Daoy (cell line): Measurements from ENCODE around the genes CSTL1, CST4 and CST7.

GRCh38 chr20:22763560-22764050 is 179.2 kb upstream of the FOXA2 start:
- RAMPAGE, long total RNA, result no peak

GRCh38 chr20:23027605-23028309 is 7.4 kb upstream of the SSTR4 start:
- RAMPAGE, long total RNA, result no peak

DNA sequence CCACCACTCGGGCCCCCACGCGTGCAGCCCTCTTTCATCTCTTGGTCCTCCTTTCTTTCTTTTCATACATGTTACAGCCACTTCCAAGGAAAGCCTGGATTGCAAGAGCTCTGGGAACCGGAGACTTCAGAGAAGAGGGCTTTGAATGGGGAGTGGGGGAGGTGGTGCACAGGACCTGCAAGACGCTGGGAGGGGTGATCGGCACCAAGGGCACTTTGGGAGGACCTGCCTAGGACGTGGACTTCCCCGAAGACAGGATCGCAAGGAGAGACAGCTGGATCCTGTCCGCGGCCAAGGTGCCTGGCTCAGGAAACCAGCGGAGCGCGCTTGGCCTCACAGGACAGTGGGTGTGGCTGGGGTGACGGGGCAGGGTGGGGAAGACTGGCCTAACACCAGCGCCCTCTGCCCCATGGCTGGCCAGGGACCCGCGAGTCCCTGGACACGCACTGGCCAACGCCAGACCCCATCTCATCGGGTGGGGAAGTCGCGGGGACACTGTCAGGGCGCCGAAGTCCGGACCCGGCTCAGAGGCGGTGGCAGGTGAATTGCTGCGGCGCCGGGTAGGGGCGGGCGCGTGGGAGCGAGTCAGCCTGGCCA is 567 bp upstream of the THBD start:
- RAMPAGE, long total RNA, result no peak

DNA sequence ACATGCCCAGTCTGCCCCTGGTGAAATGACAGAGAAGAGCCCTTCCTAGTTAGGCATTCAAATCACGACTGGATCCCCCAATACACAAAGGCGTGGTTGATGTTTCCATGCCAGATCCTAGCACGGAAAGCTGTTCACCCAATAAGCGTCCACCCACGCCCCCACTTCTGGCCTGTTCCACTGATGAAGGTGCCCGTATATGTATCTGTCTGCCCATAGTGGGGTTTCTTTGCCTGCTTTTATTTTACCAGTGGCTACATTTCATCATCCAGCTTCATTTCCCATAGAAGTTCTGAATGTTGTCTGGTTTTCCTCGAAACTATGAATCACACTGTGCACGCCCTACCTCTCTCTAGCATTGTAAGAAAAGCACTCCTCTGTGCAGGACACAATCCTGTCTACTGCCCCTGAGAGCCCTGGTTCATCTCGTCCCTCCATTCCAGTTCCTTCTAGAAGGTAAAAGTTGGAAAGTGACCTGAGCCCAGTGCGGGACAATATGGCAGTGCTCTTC is 8.8 kb upstream of the CD93 start:
- RAMPAGE, long total RNA, result no peak

DNA sequence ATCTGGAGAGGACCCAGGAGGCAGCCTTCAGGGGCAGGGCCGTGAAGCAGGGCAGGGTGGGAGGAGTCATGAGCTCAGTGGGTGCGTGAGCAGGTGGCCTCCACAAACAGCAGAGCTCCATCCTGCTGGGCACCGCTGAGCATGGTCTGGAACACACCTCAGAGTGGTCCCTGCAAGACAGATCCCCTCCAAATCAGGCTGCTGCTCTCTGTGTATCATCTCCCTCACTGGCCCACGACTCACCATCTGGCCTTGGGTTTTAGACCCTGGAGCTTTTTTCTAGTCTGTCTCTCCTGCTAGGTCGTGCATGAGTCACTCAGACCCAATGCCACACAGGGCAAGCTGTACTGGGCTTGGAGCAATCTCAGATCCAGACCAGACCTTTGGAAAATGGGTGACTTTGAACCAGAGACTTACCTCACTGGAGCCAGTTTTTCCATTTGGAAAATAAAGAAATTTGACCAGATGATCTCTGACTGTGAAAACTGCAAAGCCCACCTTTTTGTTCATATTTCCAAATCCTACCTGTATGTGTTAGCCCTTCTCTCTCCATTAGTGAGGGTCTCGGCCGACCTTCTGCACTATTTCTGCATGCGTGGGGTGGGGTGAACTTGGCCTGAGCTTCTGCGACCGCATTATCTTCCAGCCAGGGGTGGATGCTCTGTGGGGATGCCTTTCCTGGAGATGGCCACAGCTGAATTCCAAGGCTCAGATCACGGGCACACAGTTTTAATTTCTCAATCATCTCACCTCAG is 30.8 kb upstream of the CD93 start:
- RAMPAGE, long total RNA, result no peak

GRCh38 chr20:23125548-23126210 is 39.6 kb upstream of the CD93 start:
- RAMPAGE, long total RNA, result no peak

- RAMPAGE, long total RNA, result no peak
Observed at GRCh38 chr20:23128386-23128869, 42.3 kb upstream of the CD93 start.

DNA sequence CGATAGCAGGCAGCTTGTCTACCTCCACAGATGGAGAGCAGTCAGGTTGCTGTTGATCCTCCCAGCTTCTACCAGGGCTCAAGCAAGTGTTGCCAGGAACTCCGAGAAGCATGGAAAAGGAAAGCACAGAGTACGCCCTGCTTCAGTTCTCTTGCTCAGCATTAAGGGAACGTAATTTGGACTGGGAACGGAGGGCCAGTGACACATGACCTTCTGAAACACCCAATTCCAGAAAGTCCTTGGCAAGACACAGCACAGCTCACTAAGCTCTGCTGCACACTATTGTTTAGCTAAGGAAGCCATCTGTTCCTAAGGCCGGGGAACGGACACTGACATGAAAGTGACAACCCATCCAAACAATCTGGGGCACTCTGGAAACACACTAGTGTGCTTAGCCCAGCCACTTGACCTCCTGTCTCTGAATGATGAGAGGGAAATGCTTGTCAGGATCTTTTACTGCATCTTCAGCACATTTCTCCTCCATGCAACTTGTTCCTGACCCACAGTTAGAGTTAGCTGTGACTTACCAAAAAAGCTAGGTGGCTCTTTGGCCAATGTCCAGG is 56.9 kb upstream of the NXT1 start:
- RAMPAGE, long total RNA, result no peak

GRCh38 chr20:23305008-23305446 is 45.6 kb upstream of the NXT1 start:
- RAMPAGE, long total RNA, result no peak

GRCh38 chr20:23315190-23315389 is 35.5 kb upstream of the NXT1 start:
- RAMPAGE, long total RNA, result no peak

DNA sequence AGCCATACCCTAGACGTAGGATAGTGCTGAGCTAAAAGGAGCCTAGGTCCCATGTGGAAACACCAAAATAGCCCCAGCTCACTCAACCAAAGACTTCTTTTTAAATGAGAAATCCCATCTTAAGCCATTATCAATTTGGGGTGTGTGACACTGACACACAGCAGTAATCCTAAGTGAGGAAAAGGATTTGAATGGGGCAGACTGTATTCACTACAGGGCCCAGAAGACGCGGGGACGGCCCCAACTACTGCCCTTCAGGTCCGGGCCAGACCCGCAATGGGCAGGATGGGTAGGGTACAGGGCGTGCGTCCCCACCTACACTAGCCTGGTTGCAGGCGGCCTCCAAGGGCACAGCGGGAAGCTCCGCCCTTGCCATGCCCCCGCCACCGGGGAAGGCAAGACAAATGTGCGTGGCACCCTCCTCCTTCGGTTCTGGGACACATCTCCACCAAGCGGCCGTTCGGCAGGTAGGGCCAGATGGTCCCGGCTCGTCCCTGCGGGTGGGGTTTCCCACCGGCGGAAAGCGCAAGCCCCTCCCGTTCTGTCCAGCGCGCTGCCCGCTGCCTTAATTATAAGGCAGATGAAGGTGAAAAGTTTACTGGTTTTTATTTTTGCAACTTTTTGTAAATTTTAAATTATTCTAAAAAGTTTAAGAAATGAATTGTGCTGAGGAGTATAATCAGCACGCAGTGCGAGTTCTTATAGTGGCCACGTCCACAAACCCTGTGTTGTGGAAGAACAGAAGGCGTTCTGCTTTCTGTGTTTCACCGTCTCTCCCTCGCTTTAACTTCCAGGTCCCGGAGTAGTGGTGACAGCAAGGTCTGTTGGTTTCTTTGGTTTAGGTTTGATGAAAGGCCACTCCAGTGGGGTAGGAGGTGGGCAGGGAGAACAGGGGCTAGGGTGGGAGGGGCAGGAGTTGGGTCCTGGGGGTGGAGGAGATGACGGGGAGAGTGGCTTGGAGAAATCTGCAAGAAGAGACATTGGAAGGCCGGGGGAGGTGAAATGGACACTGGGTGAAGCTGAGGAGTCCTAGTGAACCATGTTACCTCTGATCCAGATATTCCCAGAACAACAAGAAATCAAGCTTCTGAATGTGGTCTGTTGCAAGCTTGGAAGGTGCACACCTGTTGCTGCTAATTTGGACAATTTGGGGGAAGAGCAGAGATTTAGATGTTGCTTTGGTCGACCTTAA is 5.6 kb upstream of the GZF1 start:
- RAMPAGE, long total RNA, result no peak

DNA sequence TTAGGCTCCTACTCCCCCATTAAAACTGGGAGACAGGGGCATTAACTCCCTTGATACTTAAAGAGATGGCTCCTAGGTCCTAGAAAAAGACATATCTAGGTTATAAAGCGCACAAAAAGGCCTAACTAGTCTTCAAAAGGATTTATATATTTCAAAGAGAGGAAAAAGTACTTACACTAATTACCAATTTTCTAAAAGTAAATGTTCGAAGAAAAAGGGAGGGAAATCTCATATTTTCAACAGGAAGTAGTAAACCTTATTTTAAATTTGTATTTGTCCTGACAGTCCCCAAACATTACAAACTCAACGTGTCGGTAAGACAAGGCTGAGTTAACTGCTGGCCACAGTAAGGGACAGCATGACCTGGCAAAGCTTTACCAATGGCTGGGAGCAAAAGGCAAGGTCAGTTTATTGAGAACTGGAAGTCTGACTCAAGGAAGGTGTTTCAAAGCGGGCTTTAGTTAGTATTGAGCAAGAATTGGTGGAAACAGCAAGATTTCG is 1.1 kb upstream of the GZF1 start:
- RAMPAGE, long total RNA, result no peak

DNA sequence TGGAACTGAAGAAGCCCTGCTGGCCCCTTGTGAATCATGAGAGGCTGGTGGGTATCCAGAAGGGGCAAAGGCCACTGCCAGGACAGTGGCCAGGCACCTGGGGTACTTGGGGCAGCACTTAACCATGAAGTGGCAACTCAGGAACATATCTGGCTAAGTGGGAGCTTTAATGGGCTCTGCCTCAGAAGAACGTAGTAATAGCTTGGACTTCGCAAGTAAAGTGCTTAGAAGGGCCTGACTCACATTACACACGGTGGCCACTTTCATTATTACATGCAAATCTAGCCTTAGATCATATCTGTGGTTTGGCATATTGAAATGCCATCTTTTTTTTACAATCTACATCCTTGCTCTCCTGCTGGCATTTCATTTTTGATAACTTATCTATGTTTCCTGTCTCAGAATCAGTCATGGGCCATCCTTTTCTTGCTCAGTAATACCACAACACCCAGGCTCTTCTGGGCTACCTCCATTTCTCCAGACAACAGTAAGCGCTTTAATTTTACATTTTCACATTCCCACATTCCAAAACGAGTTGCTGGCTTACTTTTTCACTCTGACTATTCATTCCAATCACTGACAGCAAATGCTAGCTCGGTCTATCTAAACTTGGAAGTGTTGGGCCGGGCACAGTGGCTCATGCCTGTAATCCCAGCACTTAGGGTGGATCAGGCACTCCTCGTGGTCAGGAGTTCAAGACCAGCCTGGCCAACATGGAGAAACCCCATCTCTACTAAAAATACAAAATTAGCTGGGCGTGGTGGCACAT is 21.5 kb downstream of the NAPB start:
- RAMPAGE, long total RNA, result no peak

- RAMPAGE, long total RNA, result no peak
Observed at GRCh38 chr20:23439567-23439816, at the start of gene CSTL1. TSS of gene CSTL1 (plus strand) at chr20:23439685.

GRCh38 chr20:23626302-23626639 is 11.5 kb downstream of the CST3 start:
- RAMPAGE, long total RNA, result no peak

GRCh38 chr20:23688611-23689179 is at the start of gene CST4:
TSS of gene CST4 (minus strand) at chr20:23689038.
- RAMPAGE, long total RNA, result no peak

GRCh38 chr20:23980939-23981525 is 7.5 kb downstream of the GGTLC1 start:
- RAMPAGE, long total RNA, result no peak

DNA sequence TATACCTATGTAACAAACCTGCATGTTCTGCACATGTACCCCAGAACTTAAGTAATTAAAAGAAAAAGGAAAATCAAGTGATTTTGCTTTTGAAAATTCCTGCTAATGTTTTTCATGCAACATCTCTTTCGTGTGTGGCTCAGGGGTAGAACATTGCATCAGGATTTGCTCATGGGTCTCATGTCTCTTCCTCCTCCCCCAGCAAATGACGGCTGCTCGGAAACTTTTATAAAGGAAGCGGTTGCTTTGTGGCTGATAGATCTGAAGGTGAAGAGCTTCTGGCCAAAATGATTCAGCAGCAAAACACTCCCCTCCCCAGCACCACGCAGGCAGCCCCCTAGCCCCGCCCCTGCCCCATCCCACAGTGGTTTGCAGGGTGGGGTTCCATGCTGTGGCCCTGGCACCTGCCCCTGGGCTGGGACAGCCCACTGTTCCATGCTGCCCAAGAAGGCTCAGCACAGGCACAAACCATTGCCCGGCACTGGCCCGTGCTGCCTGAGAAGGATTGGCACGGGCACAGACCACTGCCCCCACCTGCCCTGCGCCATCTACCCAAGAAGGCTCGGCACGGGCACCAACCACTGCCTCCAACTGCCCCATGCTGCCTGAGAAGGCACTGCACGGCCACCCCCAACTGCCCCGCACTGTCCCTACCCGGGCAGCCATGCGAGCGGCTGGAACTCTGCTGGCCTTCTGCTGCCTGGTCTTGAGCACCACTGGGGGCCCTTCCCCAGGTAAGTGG is at the start of gene CST7:
CST7 (plus strand) TSS at position 428 of the 742 bp plus-strand sequence.
- RAMPAGE, long total RNA, result no peak

DNA sequence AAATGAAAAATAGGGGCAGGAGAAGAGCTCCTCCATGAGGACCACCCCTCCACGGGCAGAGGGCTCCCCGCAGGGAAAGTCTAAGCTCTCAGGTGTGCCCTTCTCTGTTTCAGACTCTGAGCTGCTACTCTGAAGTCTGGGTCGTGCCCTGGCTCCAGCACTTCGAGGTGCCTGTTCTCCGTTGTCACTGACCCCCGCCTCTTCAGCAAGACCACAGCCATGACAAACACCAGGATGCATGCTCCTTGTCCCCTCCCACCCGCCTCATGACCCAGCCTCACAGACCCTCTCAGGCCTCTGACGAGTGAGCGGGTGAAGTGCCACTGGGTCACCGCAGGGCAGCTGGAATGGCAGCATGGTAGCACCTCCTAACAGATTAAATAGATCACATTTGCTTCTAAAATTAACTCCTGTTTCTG is 10.5 kb downstream of the CST7 start:
- RAMPAGE, long total RNA, result no peak

- RAMPAGE, long total RNA, result no peak
Observed at GRCh38 chr20:25012539-25013263, 20.1 kb upstream of the APMAP start.